Thoracic aorta (tissue), 1 donor: Measurements from ENCODE around the genes NAA16 and DGKH.

GRCh38 chr13:40929062-40929580, 90.0 kb downstream of the ELF1 start:
- RAMPAGE, long total RNA = no peak

GRCh38 chr13:40941517-40942058, 77.5 kb downstream of the ELF1 start:
- RAMPAGE, long total RNA = no peak

- RAMPAGE, long total RNA = start-site peak on the minus strand at chr13:40951334-40951443, 38 reads
These were observed 67.7 kb downstream of the ELF1 start for GRCh38 chr13:40951255-40951958.

DNA sequence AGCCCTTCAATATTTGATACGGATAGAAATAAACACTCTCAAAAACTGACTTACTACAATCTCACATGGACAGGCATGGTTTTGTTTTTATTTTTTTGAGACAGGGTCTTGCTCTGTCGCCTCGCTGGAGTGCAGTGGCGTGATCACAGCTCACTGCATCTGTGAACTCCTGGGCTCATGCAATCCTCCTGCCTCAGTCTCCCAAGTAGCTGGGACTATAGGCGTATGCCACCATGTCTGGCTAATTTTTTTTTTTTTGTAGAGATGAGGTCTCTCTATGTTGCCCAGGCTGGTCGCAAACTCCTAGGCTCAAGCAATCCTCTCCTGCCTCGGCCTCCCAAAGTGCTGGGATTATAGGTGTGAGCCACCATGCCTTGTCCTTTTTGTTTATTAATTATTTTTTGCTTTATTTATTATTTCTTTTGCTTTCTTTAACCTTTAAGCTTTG, 51.6 kb downstream of the ELF1 start:
- RAMPAGE, long total RNA = no peak

- RAMPAGE, long total RNA = no peak
These were observed 12.8 kb downstream of the ELF1 start for GRCh38 chr13:41006301-41006713.

GRCh38 chr13:41018196-41018668, 884 bp downstream of the ELF1 start:
- RAMPAGE, long total RNA = no peak

GRCh38 chr13:41024575-41025197, 5.6 kb upstream of the ELF1 start:
- RAMPAGE, long total RNA = no peak

GRCh38 chr13:41107170-41108069, 25.2 kb downstream of the KBTBD6 start:
- RAMPAGE, long total RNA = no peak

DNA sequence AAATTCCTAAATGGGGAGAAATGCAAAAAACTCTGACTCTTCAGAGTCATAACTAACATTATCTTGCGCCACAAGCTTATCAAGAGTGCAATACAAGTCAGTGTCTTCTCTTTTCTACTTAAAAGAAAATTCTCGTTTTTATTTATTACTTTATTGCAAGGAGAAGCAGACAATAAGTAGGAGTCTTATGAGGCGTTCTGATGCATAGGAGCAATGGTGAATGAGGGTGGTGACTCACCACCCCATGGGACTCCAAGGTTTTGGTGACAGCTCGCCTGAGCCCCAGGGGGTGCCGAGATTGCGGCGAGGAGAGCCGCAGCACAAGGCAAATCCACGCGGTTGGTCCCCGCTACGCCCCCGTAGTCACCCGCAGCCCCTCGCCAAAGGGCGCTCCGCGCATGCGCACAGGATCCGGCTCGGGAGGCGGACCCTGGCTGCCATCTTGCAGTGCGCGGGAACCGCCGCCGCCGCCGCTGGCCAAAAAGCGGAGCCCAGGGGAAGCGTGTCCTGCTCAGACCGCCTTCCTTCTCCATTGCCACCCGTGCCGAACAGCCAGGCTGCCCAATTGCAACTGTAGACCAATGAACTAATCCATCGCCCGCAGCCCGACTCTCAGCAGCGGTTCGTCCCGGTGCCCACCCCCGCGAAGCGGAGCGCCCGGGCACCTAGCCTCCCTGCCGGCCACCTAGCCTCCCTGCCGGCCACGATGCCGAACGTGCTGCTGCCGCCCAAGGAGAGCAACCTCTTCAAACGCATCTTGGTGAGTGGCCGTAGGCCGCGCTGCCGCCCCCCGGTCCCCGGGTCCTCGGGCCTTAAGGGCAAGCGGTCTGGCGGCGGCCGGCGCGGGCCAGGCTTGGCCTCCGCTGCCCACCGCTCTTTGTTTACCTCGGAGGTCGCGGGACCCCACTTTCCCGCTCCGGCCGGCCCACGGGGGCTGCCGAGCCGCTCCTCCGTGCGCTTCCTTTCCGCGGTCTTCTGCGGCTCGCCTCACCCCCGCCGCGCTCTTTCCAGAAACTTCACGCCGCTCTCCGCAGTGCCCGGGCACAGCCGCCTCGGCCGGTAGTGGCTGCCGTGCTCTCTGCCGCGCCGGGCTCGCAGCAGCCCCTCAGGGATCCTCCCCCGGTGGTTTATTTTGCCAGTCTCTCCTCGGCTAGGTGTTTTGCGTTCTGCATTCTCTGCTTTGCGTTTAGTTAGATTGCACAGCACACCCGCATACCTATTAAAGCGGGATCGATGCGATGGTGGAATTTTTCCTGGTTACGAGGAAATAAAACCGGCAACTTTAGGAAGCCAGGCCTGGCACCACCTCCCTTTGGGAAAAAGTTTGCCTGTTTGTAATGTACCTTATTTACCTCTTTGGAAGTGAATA, at the start of gene NAA16:
Gene NAA16 (plus strand): TSS at position 445 of the 1,369 bp plus-strand sequence.
- RAMPAGE, long total RNA = start-site peak on the plus strand centred at position 454 of the sequence, 110 bp wide, 69 reads

DNA sequence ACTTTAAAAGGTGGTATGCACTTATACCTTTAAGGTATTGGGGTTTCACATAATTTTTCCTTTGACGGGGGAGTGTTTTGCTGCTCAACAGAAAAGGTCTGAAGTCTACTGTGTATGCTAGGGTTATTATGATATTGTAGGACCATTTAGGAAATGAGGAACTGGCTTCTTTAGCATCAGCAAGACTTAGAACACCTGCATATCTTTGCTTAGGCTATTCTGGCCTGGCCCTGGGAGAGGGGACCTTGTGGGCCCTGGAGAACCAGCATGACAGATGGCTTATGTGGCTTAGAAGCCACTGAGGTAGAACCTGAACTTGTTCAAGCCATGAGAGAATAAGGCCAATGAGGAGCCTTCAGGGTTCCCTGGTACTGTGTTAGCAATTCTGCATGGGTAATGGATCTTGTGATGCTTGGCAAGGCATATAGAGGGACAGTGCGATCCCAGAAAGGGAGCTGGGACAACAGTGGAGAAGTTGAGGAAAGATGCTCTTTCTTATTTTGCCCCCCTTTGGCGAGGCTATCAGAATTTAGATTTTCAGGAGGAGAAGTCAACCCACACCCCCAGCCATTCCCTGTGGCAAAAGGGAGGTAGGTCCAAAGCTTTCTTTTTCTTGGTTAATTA, 4.3 kb downstream of the RGCC start:
- RAMPAGE, long total RNA = no peak

GRCh38 chr13:41492150-41493515, 35.3 kb downstream of the RGCC start:
- RAMPAGE, long total RNA = no peak

- RAMPAGE, long total RNA = no peak
These were observed 39.2 kb downstream of the RGCC start for GRCh38 chr13:41496340-41497220.

GRCh38 chr13:41639871-41640555, 182.7 kb downstream of the RGCC start:
- RAMPAGE, long total RNA = no peak

GRCh38 chr13:41780649-41781405, 180.1 kb downstream of the VWA8 start:
- RAMPAGE, long total RNA = start-site peak on the minus strand at chr13:41780580-41780854, 5 reads; start-site peak on the minus strand at chr13:41780990-41781275, 12 reads

- RAMPAGE, long total RNA = no peak
These were observed at the start of gene DGKH for GRCh38 chr13:42048336-42049367. Gene DGKH, plus strand, starts transcription at chr13:42048648.

DNA sequence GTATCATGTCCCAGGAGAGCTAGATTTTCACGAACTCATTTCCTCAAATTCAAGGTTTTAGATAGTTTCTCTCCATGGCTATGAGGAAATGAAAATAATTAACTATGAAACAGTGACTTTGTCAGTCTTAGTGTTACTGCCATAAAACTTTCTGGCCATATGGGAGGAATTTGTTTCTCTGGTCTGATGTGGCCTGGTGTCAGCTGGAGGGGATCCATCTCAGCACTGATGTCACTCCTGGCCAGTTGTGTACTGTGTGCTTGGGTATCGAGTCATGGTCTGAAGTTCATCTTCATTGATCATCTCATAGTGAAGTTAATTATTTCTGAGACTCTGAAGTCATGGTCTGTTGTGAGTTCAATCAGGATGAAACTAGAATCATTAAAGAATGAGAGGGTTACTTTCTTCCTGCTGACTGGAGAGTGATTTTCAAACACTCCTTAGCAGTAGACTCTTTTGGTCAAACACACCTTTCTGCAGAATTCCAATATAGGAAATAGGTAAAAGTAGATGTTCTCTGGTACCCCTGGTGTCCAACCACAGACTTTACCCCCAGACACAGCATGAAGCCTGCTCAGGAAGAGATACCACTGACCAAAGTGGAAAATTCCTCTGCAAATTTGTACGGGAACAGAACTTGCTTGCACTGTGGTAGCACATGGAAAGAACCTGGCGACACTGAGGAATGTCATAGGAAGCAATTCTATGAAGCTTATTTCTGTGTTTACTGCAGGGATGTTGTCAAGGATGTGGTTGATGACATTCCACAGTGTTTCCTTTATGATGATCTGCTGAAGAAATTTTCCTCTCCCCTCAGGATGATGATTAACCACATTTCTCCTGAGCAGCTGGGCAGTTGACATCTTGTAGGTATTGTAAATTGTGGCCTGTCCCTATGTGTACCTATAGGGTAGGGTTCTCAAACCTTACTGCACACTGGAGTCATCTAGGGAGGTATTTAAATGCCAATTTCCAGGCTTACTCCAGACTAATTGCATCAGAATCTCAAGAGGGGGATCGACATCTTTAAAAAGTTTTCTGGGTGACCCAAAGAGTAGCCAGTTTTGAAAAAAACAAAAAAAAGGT, 49.0 kb upstream of the TNFSF11 start:
- RAMPAGE, long total RNA = no peak

DNA sequence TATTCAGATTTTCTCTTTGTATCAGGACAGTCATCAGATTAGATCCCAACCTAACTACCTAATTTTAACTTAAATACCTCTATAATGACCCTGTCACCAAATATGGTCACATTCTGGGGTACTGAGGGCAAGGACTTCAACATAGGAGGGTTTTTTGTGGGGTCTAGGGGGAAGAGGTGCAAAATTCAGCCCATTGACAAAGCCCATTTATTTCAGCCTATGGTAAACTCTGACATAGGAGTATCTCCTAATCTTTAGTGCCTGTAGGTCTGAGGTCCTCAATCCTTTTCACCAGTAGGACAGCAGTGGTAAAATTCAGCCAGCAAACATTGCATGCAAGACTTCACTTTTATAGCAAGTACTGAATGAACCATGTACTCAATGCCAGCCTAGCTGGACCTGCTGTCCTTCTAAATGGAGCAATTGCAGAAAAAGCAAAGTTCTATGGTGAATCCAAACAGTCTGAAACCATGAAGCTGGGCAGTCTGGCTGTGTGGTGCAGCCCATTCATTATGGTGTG, 21.0 kb upstream of the TNFSF11 start:
- RAMPAGE, long total RNA = no peak

DNA sequence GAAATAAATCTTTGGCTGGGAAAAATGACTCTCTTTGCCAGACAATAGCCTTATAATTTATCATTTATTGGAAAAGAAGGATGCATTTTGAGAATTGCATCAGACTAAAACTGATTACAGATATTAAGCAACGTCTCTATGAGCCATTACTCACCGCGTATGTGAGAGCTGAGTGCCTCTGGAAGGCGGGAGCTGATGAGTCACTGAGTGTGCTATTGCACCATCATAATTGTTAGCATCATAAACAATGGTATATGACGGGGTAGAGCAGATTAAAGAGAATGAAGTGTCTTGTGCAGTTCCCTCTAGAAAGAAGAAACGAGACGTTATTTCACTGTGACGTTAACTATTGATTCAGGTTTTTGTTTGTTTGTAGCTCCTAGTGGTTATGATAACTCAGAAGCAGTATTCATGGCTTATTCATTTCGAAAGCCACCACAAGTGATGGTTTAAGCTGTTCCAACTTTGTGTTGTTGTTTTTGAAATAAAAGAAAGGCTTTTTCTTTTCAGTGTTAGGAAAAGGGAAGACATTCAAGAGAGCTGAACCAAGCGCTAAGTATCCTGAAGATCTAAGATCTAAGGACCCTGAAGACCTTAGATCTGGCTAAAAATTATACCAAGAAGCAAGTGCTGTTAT, 60.9 kb upstream of the FAM216B start:
- RAMPAGE, long total RNA = no peak

- RAMPAGE, long total RNA = no peak
These were observed 332.4 kb downstream of the DNAJC15 start for GRCh38 chr13:43355766-43356248.

GRCh38 chr13:43686444-43687150, 100.2 kb downstream of the ENOX1 start:
- RAMPAGE, long total RNA = no peak